Adrenal gland (tissue), 7 donors: ENCODE measurements around the genes CT47B1, CT47A4 and CT47A1.

- PRO-cap, 3 experiments, result no peak in any of the 3 experiments
- RAMPAGE, long total RNA, 4 experiments, result no peak in any of the 4 experiments
- RRBS, result no CpG with 5 or more reads among the region's 8 CpGs
These were observed at the start of gene CT47B1 for GRCh38 chrX:120875756-120876138. Gene CT47B1, minus strand, starts transcription at chrX:120875866.

DNA sequence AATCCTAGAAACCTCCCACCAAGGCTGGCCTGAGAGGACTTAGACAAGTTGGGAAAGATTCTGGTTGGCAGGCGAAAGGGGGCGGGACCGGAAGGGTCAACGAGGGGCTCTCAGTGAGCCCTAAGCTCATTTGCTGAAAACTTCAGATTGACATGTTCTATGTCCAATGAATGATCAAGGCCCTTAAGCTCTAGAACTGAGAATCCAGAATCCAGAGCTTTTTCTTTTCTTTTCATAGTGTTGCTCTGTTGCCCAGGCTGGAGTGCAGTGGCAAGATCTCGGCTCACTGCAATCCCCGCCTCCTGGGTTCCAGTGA lies at the start of gene CT47A4:
Gene CT47A4 (minus strand): TSS at position 69 of the 316 bp plus-strand sequence.
- PRO-cap, 3 experiments, result no peak in any of the 3 experiments
- RAMPAGE, long total RNA, 4 experiments, result no peak in any of the 4 experiments
- RRBS, result no CpG with 5 or more reads among the region's 6 CpGs

- PRO-cap, 3 experiments, result no peak in any of the 3 experiments
- RAMPAGE, long total RNA, 4 experiments, result no peak in any of the 4 experiments
- RRBS, result no CpG with 5 or more reads among the region's 7 CpGs
These were observed at the start of gene CT47A1 for GRCh38 chrX:120985685-120986011. Gene CT47A1, minus strand, starts transcription at chrX:120985760.

- PRO-cap, 3 experiments, result no peak in any of the 3 experiments
- RAMPAGE, long total RNA, 4 experiments, result no peak in any of the 4 experiments
- RRBS, result no CpG with 5 or more reads among the region's 10 CpGs
These were observed 12.4 kb downstream of the XIAP start for GRCh38 chrX:123872216-123872641.

DNA sequence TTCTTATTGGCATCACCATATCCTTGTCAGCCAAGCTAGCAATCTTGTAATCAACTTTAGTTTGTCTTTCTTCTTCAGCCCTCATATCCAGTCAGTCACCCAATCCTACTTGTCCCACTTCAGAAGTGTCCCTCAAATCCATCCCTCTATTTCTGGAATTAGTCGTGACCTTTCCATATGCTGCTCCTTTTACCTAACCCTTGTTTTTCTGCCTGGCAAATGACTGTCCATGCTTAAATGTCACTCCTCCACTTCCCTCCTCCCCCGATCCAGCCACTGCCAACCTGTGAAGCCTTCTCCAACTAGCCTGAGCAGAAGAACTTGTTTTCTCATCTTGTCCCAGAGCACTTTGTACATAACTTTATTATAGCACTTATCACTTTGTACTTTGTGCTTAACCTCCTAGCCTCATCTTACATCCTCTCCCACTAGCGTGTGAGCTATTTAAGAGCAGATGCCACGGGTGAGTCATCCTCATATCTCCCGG lies 46.6 kb downstream of the XIAP start:
- PRO-cap, 3 experiments, result no peak in any of the 3 experiments
- RAMPAGE, long total RNA, 4 experiments, result no peak in any of the 4 experiments
- RRBS, result no CpG with 5 or more reads among the region's 5 CpGs

- PRO-cap, 3 experiments, result peak in 3 of 3 experiments; most common plus-strand start chrX:123959549 (in 2); most common minus-strand start chrX:123959511 (in 2)
- RAMPAGE, long total RNA, 4 experiments, result no peak in any of the 4 experiments
- RRBS, result no CpG with 5 or more reads among the region's 39 CpGs
These were observed 2.1 kb upstream of the STAG2 start for GRCh38 chrX:123959212-123960096.

DNA sequence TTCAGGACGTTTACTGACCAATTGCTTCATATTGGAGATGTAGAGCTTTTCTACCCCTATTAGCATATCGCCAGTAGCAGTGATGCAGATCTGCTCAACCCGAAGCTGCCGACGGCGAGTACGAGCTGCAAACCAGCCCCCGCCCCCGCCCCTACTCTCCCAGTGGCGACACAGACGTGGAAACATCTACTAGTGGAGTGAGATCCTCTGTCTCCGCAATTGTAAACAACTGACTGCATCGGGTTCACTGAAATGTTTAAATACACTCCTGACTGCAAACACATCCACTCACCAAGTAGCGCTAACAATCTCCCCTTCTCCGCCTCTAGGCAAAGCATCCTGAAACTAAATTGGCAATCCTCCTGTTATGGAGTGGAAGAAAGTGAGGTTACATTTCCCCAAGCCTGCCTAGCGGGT lies 117.2 kb upstream of the TEX13C start:
- PRO-cap, 3 experiments, result no peak in any of the 3 experiments
- RAMPAGE, long total RNA, 4 experiments, result no peak in any of the 4 experiments
- RRBS, result no CpG with 5 or more reads among the region's 16 CpGs

DNA sequence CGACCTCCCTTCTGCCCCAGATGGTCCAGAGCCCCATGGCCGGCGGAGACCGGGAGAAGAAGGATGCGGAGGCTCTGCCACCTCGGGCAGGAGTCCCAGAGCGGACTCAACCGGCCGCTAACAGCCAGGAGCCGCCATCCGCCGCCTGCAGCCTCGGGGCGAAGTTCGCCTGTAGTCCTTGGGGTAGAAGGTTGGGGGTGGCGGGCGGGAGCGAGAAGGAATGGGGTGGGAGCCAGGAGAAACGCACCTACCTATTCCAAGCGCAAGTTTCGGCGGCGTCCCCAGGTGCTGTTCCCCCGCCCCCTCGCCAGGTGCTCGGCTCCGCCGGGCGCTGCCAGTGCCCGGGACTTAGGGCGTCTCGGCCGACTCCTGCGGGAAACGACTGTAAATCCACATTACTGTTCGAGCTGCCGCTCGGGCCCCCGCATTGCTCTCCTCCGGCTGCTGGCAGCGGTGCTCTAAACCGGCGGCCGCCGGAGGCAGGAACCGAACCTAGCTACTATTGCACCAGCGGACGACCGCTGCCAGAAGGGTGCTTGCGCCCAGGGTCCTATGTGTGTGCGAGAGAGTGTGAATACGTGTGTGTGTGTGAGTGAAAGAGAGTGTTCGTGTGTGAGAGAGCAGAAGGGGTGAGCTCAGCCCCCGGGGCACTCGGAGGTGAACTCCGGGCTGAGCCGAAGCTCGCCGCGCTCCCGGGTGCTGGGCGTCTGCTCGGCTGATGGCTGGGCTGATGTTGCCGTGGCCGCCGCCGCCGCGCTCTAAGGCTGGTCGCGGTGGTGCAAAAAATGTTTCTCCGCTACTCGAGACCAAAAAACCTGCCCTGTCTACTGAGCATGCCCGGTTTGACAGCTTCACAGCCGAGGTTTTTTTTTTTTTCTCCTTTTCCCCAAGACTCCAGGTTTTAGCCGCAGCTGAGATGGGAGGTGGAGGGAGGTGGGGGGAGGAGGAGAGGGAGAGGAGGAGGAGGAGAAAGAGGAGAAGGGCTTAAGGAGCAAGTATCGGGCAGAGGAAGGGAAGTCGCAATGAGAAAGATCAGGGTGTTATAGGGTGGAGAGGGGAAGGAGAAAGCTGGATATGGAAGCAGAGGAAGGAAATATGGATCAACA lies 115.8 kb upstream of the TEX13C start:
- PRO-cap, 3 experiments, result peak in 3 of 3 experiments; most common plus-strand start position 967 of the sequence (in 1); most common minus-strand start position 760 of the sequence (in 3)
- RAMPAGE, long total RNA, 4 experiments, result start-site peak on the minus strand in 2 of 4 experiments, centred at positions 735 to 921 of the sequence, 19 to 37 reads per replicate
- RRBS, result 24% methylated on average over 14 of the region's 78 CpGs

DNA sequence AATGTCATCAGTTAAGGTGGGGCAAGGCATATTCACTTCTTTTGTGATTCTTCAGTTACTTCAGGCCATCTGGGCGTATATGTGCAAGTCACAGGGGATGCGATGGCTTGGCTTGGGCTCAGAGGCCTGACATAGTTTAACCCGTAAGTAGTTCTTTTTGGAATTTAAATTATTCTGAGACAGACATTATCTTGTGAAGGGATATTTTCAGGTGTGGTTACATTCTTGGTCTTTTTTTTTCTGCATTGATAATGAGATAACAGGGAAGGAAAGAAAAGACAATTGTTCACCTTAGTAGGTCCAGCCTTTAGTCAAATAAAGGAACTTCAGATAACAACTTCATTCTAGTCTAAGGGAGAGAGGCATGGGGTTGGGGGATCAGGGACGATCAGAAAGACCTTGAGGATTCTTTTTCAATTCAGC lies 74.8 kb downstream of the TEX13C start:
- PRO-cap, 3 experiments, result no peak in any of the 3 experiments
- RAMPAGE, long total RNA, 4 experiments, result no peak in any of the 4 experiments
- RRBS, result no CpG with 5 or more reads among the region's 4 CpGs

- PRO-cap, 3 experiments, result no peak in any of the 3 experiments
- RAMPAGE, long total RNA, 4 experiments, result no peak in any of the 4 experiments
- RRBS, result no CpG with 5 or more reads among the region's 2 CpGs
These were observed 432.2 kb downstream of the SMARCA1 start for GRCh38 chrX:129091017-129091629.

- PRO-cap, 3 experiments, result no peak in any of the 3 experiments
- RAMPAGE, long total RNA, 4 experiments, result no peak in any of the 4 experiments
- RRBS, result no CpG with 5 or more reads among the region's 7 CpGs
These were observed 2.2 kb upstream of the XPNPEP2 start for GRCh38 chrX:129736482-129737021.

DNA sequence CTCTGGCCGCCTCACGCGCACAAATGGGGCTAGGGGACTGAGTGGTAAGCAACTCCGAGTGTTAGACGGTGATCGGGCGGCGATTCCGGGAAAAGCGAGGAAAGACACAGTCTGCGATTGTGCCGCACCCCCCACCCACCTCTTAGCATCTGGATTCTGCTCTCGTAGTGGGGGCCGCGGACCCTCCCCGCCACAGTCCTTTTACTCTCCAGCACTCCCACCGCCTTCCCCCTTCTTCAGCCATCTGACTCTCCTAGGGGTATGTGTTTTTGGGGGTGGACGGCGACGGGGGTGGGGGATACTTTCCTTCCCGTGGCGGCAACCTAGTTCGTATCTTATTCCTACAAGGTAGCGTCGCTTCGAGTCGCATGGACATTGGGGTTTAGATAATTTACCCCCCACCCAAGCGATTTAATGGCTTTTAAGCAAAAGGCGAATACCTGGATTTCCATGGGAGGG lies 1.3 kb upstream of the BCORL1 start:
- PRO-cap, 3 experiments, result no peak in any of the 3 experiments
- RAMPAGE, long total RNA, 4 experiments, result no peak in any of the 4 experiments
- RRBS, result 32% methylated on average over 9 of the region's 29 CpGs

DNA sequence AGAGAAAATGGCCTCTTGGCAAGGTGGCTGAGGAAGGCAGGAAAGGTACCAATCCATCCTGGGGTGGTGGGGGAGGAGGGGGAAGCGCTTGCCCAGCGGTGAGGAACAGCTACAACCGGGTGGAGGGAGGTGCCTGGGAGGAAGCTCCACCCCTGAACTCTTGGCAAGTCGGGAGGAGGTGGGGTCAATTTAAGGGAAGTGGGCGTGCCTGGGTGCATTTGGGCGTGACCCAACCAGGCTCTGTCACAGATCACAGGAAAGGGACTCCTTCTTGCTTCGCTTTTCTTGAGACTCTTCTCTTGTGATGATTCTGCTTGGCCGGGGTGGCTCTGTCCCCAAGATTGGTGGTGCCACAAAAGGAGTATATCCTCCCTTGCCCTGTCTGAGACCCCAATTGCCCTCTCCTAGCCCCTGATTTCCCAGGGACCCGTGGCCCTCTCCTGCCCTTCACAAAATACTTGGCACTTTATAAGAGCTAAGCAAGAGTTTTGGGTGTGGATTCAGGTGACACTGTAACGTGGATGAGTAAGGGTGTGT lies 41.8 kb downstream of the BCORL1 start:
- PRO-cap, 3 experiments, result peak in 1 of 3 experiments; most common plus-strand start position 246 of the sequence (in 1); most common minus-strand start position 162 of the sequence (in 1)
- RAMPAGE, long total RNA, 4 experiments, result no peak in any of the 4 experiments
- RRBS, result no CpG with 5 or more reads among the region's 10 CpGs

GRCh38 chrX:130064137-130064538 lies 46.2 kb downstream of the ELF4 start:
- PRO-cap, 3 experiments, result no peak in any of the 3 experiments
- RAMPAGE, long total RNA, 4 experiments, result no peak in any of the 4 experiments
- RRBS, result no CpG with 5 or more reads among the region's 7 CpGs

GRCh38 chrX:130072243-130072708 lies 38.0 kb downstream of the ELF4 start:
- PRO-cap, 3 experiments, result no peak in any of the 3 experiments
- RAMPAGE, long total RNA, 4 experiments, result no peak in any of the 4 experiments
- RRBS, result no CpG with 5 or more reads among the region's 11 CpGs

GRCh38 chrX:130108260-130108952 lies 1.9 kb downstream of the ELF4 start:
- PRO-cap, 3 experiments, result no peak in any of the 3 experiments
- RAMPAGE, long total RNA, 4 experiments, result no peak in any of the 4 experiments
- RRBS, result no CpG with 5 or more reads among the region's 6 CpGs

DNA sequence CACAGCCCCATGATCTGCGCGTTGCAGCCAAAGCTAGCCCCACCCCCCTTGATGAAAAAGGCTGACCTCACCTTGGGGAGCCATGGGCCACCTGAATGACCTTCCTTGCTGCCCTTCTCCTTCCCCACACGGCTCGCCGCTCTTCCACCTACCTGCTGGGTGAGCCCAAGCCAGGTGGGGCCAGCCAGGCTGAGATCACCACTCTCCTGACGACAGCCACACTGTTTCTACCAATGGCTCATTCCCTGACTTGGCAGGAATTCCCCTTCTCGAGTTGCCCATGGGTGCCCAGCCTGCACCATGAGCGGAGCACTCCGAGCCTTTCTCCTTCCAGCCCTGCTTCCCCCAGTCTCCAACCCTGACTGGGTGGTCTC lies 4.0 kb upstream of the ELF4 start:
- PRO-cap, 3 experiments, result no peak in any of the 3 experiments
- RAMPAGE, long total RNA, 4 experiments, result no peak in any of the 4 experiments
- RRBS, result no CpG with 5 or more reads among the region's 9 CpGs

DNA sequence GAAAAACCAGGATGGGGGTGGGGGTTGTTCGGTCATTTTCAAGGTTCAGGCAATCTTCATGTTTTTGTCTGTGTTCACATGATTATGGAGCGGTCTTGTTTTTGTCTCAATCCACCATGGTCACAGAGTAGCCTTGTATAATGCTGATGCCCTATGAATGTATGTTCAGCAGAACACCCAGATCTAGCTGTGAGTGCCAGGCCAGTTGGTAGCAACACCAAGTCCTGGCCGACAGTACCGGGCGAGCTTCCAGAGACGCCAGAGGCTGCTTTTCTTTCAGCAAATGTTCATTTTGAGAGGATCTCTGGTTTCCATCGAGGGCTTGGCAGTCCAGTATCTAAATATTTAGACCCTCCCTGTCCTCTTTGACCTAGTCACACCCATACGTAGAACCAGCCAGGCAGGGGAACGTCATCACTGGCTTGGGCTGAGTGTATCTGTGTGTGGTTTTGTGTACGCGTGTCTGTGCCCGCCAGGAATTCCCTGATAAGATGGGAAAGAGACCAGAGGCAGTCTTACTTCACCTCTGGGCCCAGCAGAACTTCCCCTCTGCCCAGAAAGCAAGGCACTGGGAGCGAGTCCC lies 14.7 kb upstream of the ELF4 start:
- PRO-cap, 3 experiments, result no peak in any of the 3 experiments
- RAMPAGE, long total RNA, 4 experiments, result no peak in any of the 4 experiments
- RRBS, result no CpG with 5 or more reads among the region's 13 CpGs

DNA sequence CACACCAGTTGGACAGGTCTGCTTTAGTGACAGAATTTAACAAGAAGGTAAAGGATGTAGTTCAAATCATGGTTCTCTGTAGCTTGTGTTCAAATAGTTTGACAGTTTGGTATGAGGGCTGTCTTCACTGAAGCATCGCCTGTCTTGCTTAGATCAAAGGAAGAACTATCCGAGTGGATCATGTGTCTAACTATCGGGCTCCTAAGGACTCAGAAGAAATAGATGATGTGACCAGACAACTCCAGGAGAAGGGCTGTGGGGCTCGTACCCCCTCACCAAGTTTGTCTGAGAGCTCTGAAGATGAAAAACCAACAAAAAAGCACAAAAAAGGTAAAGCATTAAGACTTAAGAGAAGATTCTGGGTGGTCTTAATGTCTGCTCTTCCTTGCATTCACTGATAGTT lies 9.4 kb downstream of the RBMX2 start:
- PRO-cap, 3 experiments, result no peak in any of the 3 experiments
- RAMPAGE, long total RNA, 4 experiments, result no peak in any of the 4 experiments
- RRBS, result no CpG with 5 or more reads among the region's 4 CpGs

DNA sequence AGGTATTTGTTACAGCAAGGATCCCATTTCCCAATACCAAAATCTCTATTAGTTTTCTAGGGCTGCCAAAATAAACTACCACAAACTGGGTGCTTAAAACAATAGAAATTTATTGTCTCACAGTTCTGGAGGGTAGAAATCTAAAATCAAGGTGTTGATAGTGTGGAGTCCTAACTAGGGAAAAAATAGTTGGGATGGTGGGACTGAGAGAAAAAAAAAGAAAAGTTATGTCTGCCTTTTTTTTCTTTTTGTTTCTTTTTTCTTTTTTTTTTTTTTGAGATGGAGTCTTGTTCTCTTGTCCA lies 131.0 kb downstream of the RBMX2 start:
- PRO-cap, 3 experiments, result no peak in any of the 3 experiments
- RAMPAGE, long total RNA, 4 experiments, result no peak in any of the 4 experiments